Melanocyte of skin (primary cell): ENCODE results near the genes PAF1 and SUPT5H.

DNA sequence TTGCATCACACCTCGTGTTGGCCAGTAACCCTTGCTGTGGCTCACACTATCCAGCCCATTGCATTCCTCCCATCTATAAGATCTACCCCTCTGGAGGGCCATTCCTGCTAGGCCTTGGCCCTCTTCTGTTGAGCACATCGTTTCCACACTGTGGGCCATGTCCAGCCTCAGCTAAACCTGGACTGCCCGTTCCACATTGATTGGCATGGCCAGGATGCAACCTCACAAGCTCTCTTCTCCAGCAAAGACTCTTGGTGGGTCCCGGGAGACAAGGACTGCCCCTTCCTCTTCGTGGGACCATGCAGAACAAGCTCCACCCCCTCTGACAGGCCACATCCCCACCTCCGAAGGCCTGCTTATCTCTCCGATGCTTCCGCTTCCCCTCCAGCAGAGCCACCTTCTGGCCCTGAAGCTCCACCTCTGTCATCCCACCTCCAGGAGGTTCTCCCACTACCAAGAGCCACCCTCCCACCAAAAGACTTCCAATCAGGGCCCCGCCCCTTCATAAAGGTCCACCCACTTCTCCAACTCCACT is 10.2 kb downstream of the LRFN1 start:
- CAGE, long polyA plus RNA, 2 experiments: no peak in any of the 2 experiments

- CAGE, long polyA plus RNA, 2 experiments: no peak in any of the 2 experiments
Measured at GRCh38 chr19:39351362-39352030, 9.3 kb downstream of the SAMD4B start.

GRCh38 chr19:39390419-39391279 is at the start of gene PAF1:
Gene PAF1 (minus strand): TSS chr19:39391106.
- CAGE, long polyA plus RNA, 2 experiments: start-site peak on the minus strand in 1 of 2 experiments, at chr19:39391071-39391127 at its widest, 28 to 41 reads per replicate

DNA sequence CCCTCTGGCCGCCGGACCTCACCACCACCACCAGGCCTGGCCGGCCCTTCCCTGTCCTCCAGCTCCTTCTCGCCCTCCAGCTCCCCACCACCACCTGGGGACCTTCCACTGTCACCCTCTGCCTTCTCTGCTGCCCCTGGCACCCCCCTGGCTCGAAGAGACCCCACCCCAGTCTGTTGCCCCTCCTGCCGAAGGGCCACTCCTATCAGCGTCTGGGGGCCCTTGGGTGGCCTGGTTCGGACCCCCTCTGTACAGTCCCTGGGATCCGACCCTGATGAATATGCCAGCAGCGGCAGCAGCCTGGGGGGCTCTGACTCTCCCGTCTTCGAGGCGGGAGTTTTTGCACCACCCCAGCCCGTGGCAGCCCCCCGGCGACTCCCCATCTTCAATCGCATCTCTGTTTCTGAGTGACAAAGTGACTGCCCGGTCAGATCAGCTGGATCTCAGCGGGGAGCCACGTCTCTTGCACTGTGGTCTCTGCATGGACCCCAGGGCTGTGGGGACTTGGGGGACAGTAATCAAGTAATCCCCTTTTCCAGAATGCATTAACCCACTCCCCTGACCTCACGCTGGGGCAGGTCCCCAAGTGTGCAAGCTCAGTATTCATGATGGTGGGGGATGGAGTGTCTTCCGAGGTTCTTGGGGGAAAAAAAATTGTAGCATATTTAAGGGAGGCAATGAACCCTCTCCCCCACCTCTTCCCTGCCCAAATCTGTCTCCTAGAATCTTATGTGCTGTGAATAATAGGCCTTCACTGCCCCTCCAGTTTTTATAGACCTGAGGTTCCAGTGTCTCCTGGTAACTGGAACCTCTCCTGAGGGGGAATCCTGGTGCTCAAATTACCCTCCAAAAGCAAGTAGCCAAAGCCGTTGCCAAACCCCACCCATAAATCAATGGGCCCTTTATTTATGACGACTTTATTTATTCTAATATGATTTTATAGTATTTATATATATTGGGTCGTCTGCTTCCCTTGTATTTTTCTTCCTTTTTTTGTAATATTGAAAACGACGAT is 1.9 kb downstream of the ZFP36 start:
- CAGE, long polyA plus RNA, 2 experiments: no peak in any of the 2 experiments

DNA sequence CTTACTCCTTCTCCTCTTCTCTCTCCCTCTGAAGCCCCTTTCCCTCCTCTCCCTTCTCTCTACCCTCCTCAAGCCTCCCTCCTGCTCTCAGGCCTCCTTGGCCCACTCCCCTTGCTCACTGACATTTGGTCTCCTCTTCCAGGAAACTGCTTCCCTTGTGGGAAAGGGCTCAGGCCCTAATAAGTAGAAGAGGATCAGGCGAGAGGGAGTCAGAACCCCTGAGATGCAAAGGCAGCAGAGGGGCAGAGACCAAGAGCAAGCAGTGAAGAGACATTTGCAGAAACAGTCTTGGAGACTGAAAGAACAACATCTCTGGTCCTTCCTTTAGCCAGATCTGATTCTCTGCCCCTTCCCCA is 1.9 kb upstream of the PLEKHG2 start:
- CAGE, long polyA plus RNA, 2 experiments: no peak in any of the 2 experiments

GRCh38 chr19:39413025-39413932 is 810 bp downstream of the PLEKHG2 start:
- CAGE, long polyA plus RNA, 2 experiments: no peak in any of the 2 experiments

DNA sequence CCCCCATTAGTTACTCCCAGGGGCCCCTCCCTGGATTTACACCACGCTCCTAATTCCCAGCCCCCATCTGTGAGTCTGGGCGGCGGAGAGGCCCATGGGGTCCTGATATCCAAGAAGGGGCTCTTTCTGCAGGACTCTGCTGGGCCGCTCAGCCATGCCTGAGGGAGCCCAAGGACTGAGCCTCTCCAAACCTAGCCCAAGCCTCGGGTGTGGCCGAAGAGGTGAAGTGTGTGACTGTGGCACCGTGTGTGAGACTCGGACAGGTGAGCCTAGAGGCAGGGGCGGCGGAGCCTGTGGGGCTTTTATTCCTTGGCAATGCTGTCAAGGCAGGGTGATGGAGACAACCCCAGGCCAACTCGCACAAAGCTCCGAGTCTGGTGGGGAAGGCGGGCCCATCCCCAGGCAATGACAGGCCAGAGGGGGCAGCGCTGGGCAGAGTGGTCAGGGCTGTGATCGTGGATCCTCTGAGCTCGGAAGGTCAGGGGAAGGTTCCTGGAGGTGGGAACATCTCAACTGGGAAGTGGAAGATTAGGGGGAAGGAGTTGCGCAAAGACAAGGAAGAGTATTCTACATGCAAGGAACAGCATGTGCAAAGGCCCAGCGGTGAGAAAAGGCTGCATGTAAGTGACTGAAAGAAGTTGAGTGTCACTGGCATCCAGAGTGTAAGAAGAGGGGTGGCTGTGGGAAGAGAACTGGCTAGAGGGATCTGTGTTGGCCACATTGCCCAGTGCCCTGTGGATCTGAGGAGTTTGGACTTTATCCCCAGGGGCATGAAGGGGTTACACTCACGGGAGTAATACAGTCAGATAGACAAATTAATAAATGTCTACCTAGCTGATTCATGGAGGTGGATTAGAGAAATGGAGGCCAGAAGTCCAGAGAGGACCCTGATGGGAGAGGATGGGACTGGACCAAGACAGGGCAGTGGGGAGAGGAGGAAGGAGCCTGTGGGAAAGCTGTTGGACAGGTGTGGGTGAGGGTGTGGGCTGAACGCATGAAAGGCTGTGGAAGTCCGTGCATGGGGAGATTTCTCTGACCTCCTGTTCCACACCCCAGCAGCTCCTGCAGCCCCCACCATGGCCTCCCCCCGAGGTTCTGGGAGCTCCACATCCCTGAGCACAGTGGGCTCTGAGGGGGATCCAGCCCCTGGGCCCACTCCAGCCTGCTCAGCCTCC is 1.9 kb downstream of the PLEKHG2 start:
- CAGE, long polyA plus RNA, 2 experiments: no peak in any of the 2 experiments

GRCh38 chr19:39445154-39446270 is at the start of gene SUPT5H:
Gene SUPT5H (plus strand): TSS chr19:39445582.
- CAGE, long polyA plus RNA, 2 experiments: start-site peak on the plus strand in 2 of 2 experiments, at chr19:39445557-39445897 at its widest, 235 to 7,749 reads per replicate

- CAGE, long polyA plus RNA, 2 experiments: no peak in any of the 2 experiments
Measured at GRCh38 chr19:39457523-39458242, 12.3 kb downstream of the SUPT5H start.

GRCh38 chr19:39481405-39482141 is 935 bp downstream of the TIMM50 start:
- CAGE, long polyA plus RNA, 2 experiments: no peak in any of the 2 experiments

GRCh38 chr19:39518992-39519429 is 4.1 kb downstream of the SELENOV start:
- CAGE, long polyA plus RNA, 2 experiments: no peak in any of the 2 experiments

DNA sequence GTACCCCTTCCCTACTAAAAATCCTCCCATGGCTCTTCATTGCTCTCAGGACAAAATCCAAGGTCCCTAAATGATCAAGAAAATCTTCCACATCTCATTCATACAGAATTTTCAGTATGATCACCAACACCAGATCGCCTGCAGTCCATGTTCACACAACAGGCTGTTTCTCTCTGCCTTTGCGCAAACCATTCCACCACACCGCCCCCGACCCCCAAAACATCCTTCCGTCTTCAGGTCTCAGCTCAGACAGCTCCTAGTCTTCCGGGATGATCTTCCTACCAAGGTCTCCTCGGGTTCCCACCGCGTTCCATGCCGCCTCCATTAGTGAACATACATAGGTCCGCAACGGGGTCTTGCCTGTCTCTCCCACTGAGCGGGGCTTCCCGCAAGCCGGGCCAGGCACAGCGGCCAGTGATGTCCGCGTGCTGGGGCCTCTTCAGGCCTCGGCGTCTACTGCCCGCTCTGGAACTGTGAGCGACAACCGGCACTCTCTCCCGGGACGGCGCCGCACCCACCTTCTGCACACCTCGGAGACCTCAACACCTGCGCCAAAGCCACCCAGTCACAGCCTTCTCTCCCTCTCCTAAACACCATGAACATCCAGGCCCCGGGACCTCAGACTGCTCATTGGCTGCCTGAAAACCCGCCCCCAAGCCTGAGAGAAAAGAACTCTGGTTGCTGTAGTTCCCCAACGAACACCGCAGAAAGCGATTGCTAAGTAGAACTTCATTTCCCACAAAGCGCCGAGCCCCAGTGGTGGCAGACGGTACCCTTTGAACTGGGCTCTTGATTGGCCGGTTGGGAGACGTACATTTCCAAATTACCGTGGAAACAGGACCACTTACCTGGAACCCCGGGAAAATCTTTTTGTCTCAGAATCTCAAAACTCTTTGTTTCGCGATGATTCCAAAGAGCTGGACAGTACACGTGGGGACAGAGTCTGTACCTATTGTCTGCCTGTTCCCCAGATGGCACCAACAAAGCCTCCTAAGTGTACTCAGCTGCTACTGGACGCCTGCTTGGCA is 9.7 kb downstream of the DYRK1B start:
- CAGE, long polyA plus RNA, 2 experiments: no peak in any of the 2 experiments

DNA sequence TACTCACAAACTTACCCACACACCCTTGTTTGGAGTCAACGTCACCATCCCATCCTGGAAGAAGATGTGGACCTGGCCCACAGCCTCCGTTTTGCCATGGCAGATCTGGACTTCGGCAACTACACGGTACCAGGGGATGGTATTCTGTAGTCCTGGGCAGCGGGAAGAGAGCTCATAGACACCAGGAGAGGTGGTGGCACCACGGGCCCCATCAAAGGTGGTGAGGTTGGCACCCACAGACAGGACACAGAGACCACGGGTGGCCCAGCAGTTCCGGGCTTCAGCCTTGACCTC is 20.5 kb upstream of the FBL start:
- CAGE, long polyA plus RNA, 2 experiments: no peak in any of the 2 experiments

- CAGE, long polyA plus RNA, 2 experiments: no peak in any of the 2 experiments
Measured at GRCh38 chr19:39875458-39875995, 29.3 kb upstream of the FBL start.

DNA sequence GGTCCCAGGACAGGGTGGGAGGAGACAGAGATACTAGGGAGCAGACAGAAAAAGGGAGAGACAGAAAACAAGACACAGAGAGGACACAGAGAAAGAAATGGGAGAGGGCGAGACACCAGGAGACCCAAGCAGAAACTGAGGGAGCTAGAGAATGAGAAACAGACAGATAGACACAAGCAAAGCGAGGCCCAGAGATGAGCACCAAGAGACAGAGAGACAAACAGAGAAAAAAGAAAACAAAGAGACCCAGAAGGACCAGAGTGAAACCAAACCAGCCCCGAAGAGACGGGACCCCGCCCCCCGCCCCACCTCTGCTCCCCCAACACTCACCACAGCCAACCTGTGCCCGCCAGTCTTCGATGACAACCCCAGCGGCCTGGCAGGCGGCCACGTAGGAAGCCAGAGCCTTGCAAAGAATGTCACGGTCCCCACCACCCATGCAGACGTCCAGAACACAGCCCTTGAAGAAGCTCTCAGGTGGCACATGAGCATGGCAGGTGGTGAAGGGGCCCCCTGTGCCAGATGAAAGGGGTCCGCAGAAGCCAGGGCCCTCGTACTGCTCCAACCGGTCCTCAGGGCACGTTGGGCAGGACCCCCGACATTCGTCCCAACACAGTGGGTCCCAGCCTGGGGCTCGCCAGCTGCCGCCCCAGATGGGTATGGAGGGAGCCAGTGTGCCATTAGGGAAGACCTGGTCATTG is 31.3 kb upstream of the FBL start:
- CAGE, long polyA plus RNA, 2 experiments: no peak in any of the 2 experiments

DNA sequence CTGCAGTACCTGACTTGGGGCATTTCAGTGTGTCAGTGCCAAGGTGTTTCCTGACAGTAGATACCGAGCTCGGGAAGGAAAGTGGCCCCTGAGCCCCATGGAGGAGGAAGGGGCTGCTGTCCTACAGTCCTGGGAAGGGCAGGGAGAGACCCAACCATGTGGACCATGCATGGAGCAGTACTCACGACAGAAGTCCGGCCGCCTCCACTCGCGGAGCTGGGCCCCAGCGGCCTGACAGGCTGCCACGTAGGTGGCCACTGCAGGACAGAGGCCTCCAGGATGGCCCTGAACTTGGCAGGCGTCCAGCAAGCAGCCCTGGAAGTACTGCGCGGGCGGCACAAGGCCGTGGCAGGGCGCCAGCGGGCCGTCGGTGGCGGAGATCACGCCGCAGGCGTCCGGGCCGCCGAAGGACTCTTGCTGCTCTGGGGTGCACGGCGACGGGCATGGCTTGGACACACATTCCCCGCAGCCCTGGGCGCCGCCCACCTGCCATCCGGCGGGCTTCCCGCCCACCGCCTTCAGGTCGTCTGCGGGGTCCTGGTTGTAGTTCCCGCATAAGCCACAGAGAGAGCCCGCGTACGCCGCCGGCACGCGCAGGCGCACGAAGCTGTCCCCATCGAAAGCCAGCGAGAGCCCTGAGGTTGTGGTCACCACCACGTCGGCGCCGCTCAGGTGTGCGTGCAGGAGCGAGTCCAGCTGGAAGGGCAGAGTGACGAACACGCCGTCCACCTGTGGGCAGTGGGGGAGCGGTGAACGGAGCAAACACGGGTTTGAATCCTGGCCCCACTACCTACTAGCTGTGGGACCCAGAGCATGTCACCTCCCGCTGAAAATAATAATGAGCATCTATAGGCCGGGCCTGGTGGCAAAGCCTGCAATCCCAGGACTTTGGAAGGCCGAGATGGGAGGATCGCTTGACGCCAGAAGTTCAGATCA is 45.5 kb upstream of the FBL start:
- CAGE, long polyA plus RNA, 2 experiments: no peak in any of the 2 experiments

- CAGE, long polyA plus RNA, 2 experiments: no peak in any of the 2 experiments
Measured at GRCh38 chr19:39893317-39894379, 47.5 kb upstream of the FBL start.

GRCh38 chr19:39973762-39974213 is 2.8 kb downstream of the PSMC4 start:
- CAGE, long polyA plus RNA, 2 experiments: no peak in any of the 2 experiments

DNA sequence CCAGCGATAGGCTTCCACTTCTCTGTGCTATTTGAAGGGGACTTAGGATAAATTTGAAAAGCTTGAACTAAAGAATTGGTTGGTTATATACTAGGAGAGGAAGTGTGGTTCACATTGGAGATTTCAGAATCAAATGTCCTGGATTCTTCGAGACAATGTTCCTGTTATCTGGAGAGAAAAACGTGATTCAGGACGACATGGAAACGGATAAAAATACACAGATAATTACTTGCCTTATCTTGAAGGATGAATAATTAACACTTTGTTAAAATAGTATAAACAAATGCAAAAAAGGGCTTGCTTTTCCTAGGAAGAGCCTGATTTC is 500 bp upstream of the ZNF780A start:
- CAGE, long polyA plus RNA, 2 experiments: no peak in any of the 2 experiments

- CAGE, long polyA plus RNA, 2 experiments: no peak in any of the 2 experiments
Measured at GRCh38 chr19:40207346-40207576, 10.9 kb downstream of the TTC9B start.